H1 (cell line): ENCODE measurements around the genes PC, SYT12, ANKRD13D and PTPRCAP.

DNA sequence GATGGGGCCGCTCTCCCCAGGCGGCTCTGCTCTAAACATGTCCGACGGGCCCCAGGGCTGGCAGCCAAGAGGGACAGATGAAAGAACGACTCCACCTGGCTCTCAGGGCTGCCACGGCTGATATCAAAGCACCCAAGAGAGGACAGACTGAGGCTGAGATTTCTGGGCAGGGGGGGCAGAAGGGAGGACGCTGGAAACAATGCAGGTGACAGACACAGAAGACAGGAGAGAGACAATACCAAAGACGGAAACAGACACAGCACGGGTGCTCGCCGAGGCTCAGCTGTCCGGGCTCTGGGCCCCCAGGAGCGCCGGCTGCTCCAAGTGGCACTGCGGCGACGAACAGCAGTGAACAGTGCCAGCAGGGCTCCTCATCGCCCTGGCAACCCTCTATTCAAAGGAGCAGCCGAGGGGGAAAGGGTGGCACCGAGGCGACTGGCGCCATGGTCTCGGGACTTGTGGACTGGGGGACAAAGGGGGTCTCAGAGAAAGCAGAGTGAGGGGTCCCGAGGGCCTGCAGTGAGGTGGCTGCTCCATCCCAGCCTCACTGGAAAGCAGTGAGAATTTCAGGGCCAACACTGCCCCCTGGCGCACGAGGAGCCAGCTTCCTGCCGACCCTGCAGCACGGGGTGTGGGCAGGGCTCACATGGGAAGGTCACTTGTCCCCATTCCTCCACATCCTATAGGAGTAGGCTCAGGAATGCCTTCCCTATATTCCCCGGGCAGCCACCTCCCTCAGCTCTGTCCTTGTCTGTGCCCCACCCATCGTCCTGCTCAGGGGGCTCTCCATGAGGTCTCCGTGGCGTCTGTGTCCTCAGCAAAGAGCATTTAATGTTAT, 26.1 kb downstream of the LRFN4 start:
- RRBS, result no CpG with 5 or more reads among the region's 32 CpGs
CAGE:
- cytosol, long polyA plus RNA, result no peak
- long polyA plus RNA, result no peak
- nucleus, long polyA plus RNA, result no peak

GRCh38 chr11:66957956-66959031, at the start of gene PC:
Gene PC, minus strand, starts transcription at chr11:66958383.
- RRBS, result under 1% methylated on average over 12 of the region's 118 CpGs
CAGE:
- cytosol, long polyA plus RNA, result no peak
- long polyA plus RNA, result no peak
- nucleus, long polyA plus RNA, result no peak

- RRBS, result no CpG with 5 or more reads among the region's 8 CpGs
CAGE:
- cytosol, long polyA plus RNA, result no peak
- long polyA plus RNA, result no peak
- nucleus, long polyA plus RNA, result no peak
These were observed 4.1 kb upstream of the C11orf86 start for GRCh38 chr11:66970693-66971687.

GRCh38 chr11:66976033-66976712, 1.1 kb downstream of the C11orf86 start:
- RRBS, result no CpG with 5 or more reads among the region's 16 CpGs
CAGE:
- cytosol, long polyA plus RNA, result start-site peak on the plus strand at chr11:66976168-66976204, 12 reads
- long polyA plus RNA, result no peak
- nucleus, long polyA plus RNA, result no peak

- RRBS, result no CpG with 5 or more reads among the region's 8 CpGs
CAGE:
- cytosol, long polyA plus RNA, result no peak
- long polyA plus RNA, result no peak
- nucleus, long polyA plus RNA, result no peak
These were observed 706 bp upstream of the SYT12 start for GRCh38 chr11:67022306-67022549.

GRCh38 chr11:67022918-67023886, at the start of gene SYT12:
Gene SYT12, plus strand, starts transcription at chr11:67023134.
- RRBS, result 3% methylated on average over 51 of the region's 114 CpGs
CAGE:
- cytosol, long polyA plus RNA, result no peak
- long polyA plus RNA, result no peak
- nucleus, long polyA plus RNA, result no peak

GRCh38 chr11:67031826-67032555, 9.1 kb downstream of the SYT12 start:
- RRBS, result 78% methylated on average over 3 of the region's 23 CpGs
CAGE:
- cytosol, long polyA plus RNA, result no peak
- long polyA plus RNA, result no peak
- nucleus, long polyA plus RNA, result no peak

- RRBS, result under 1% methylated on average over 7 of the region's 25 CpGs
CAGE:
- cytosol, long polyA plus RNA, result no peak
- long polyA plus RNA, result no peak
- nucleus, long polyA plus RNA, result no peak
These were observed 1.2 kb downstream of the KDM2A start for GRCh38 chr11:67120181-67120797.

- RRBS, result 94% methylated on average over 2 of the region's 6 CpGs
CAGE:
- cytosol, long polyA plus RNA, result no peak
- long polyA plus RNA, result no peak
- nucleus, long polyA plus RNA, result no peak
These were observed 6.2 kb downstream of the GRK2 start for GRCh38 chr11:67272458-67272881.

DNA sequence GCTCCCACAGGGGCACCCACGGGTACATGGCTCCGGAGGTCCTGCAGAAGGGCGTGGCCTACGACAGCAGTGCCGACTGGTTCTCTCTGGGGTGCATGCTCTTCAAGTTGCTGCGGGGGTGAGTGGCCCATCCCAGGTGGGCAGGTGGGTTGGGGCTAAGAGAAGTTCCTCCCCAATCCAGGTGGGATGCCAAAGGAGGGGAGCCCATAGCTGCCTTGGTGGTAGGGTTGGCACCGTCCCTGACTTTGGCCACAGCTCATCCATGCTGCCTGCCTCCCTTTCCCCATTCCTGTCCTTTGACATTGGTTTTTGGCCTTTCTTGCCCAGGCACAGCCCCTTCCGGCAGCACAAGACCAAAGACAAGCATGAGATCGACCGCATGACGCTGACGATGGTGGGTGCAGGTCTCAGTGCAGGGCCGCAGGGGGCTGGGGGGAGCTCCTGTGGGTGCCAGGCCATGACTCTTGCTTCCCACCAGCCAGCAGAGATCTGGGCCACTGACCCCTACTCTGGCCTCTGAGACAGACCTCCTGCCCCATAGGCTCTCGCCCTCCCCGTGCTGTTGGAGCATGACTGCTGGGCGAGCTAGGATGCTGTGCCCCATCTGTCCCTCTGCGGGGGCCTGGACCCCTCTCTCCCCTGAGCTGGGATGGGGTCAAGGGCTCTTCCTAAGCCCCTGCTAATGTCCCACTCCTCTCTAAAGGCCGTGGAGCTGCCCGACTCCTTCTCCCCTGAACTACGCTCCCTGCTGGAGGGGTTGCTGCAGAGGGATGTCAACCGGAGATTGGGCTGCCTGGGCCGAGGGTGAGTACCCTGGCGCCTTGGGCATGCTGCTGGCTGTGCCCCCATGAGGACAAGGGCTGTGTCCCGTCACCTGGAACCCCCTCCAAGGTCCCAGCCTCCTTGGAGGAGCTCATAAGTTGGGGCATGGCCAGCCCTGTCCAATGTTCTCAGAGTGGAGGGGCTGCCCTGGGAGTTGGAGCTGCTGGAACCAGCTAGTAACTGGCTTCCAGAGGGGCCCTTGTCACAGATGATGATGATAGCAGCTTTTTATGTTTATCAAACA, 6.3 kb upstream of the ANKRD13D start:
- RRBS, result no CpG with 5 or more reads among the region's 24 CpGs
CAGE:
- cytosol, long polyA plus RNA, result no peak
- long polyA plus RNA, result no peak
- nucleus, long polyA plus RNA, result no peak

DNA sequence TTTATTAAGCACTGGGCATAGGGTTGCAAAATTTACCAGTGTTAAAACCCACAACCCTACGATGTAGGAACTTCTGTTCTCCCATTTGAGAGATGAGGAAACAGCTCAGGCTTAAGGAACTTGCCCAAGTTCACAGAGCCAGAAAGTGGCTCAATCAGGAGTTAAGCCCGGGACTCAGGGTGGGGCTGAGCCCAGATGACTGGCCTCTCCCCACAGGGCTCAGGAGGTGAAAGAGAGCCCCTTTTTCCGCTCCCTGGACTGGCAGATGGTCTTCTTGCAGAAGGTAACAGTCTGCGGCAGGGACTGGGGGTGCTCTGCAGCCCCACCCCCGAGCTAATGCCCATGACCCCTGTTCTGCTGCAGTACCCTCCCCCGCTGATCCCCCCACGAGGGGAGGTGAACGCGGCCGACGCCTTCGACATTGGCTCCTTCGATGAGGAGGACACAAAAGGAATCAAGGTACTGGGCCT, 5.6 kb upstream of the ANKRD13D start:
- RRBS, result no CpG with 5 or more reads among the region's 13 CpGs
CAGE:
- cytosol, long polyA plus RNA, result no peak
- long polyA plus RNA, result no peak
- nucleus, long polyA plus RNA, result no peak

DNA sequence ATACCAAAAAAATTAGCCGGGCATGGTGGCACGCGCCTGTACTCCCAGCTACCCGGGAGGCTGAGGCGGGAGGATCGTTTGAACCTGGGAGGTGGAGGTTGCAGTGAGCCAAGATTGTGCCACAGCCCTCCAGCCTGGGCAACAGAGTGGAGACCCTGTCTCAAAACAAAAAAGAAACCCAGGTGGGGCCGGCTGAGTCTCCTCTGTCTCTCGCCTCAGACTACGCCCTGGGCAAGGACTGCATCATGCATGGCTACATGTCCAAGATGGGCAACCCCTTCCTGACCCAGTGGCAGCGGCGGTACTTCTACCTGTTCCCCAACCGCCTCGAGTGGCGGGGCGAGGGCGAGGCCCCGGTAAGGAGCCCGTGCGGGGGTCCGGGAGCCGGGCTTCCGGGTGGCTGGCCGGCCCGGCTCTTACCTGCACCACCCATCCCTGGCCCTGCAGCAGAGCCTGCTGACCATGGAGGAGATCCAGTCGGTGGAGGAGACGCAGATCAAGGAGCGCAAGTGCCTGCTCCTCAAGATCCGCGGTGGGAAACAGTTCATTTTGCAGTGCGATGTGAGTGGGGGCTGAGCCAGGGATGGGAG, 4.4 kb upstream of the ANKRD13D start:
- RRBS, result no CpG with 5 or more reads among the region's 30 CpGs
CAGE:
- cytosol, long polyA plus RNA, result no peak
- long polyA plus RNA, result no peak
- nucleus, long polyA plus RNA, result no peak

DNA sequence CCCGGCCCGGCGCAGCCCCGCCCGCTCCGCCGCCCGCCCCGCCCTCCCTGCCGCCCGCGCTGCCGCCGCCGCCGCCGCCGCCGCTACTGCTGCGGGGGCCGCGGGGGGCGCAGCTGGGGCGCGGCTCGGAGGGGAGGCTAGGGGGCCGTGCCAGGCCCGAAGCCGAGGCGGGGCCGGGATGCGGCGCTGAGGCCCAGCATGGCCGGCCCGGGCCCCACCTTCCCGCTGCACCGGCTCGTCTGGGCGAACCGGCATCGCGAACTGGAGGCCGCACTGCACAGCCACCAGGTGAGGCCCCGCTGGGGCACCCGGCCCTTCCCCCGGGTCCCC, at the start of gene ANKRD13D:
Gene ANKRD13D, plus strand, starts transcription at position 41 of the 330 bp plus-strand sequence.
- RRBS, result 2% methylated on average over 7 of the region's 46 CpGs
CAGE:
- cytosol, long polyA plus RNA, result no peak
- long polyA plus RNA, result no peak
- nucleus, long polyA plus RNA, result no peak

- RRBS, result no CpG with 5 or more reads among the region's 1 CpG
CAGE:
- cytosol, long polyA plus RNA, result no peak
- long polyA plus RNA, result no peak
- nucleus, long polyA plus RNA, result no peak
These were observed 2.5 kb upstream of the POLD4 start for GRCh38 chr11:67355800-67356192.

GRCh38 chr11:67372816-67373388, 496 bp downstream of the CLCF1 start:
- RRBS, result under 1% methylated on average over 54 of the region's 78 CpGs
CAGE:
- cytosol, long polyA plus RNA, result no peak
- long polyA plus RNA, result no peak
- nucleus, long polyA plus RNA, result no peak

DNA sequence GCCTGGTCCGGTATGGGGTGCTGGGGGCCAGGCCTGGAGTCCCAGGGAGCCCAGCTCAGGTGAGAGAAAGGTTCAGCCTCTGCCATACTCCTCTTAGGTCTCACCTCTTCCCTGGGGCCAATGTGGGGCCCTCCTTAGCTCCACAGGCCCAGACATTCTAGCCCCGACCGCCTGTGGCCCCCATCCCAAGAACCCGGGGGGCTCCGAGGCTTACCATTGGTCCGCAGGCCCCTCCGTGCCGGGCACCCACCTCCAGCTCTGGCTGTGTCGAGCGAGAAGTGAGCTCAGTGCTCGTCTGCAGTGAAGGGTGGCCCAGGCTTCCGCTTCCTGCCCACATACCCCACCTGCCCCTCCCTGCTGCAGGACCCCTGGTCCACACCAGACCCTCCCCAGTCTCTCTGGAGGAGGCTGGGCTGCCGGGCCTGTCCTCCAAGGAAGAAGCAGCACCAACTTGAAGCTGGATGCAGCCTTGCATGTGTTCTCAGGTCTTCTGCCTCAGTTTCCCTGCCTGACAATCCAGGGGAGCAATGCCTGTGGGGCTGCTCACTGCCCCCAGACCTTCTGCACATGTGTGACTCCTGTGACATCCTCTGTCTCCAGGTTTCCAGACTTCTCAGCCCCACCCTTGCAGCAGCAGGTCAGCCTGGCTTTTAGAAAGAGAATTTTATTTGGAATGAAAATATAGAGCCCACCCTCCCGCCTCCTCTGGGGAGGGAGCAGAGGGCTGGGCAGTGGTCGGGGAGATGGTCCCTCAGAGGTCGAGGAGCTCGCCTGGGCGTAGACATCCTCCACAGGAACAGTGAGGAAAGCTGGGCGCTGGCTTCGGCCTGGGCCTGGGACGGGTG, at the start of gene PTPRCAP:
Gene PTPRCAP, minus strand, starts transcription at position 280 of the 845 bp plus-strand sequence.
- RRBS, result 93% methylated on average over 5 of the region's 21 CpGs
CAGE:
- cytosol, long polyA plus RNA, result no peak
- long polyA plus RNA, result no peak
- nucleus, long polyA plus RNA, result no peak

GRCh38 chr11:67440421-67441569, 2.5 kb downstream of the CORO1B start:
- RRBS, result no CpG with 5 or more reads among the region's 29 CpGs
CAGE:
- cytosol, long polyA plus RNA, result no peak
- long polyA plus RNA, result no peak
- nucleus, long polyA plus RNA, result no peak

DNA sequence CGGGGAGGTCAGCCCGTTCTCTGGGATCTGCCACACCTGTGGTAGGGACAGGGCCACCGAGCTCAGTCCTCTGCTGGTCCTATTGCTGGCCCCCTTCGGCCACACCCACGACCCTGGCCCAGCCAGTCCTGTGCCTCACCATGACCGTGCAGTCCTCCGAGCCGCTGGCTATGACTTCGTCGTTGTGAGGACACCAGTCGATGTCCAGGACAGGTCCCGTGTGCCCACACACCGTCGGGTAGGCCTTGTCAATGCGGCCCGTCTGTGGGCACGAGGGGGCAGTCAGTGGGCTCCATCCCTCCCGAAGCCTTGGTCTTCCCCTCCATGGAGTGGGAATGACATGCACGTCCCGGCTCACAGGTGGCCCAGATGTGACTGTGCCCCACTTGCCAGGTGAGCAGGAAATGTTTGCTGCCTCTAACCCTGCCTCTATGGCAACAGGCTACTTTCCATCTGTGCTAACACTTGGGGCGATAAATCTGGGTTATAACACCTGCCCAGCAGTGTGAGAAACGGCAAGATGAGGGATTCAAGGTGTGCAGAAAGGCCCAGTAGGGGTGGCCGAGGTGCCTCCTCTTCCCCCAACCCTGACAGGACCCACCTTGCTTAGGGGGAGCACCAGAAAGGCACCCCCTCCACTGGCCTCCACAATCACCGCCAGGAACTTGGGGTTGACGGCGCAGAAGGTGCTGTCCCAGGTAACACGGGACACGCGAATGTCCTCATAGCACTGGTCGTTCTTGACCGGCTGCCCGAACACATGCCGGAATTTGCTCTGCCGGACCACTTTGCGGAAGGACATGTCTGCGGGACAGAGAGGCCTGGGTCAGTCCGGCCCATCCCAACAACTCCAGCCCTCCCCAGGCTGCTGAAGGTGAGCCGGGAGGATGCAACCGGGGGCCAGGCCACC, 1.2 kb downstream of the CORO1B start:
- RRBS, result 91% methylated on average over 5 of the region's 39 CpGs
CAGE:
- cytosol, long polyA plus RNA, result no peak
- long polyA plus RNA, result no peak
- nucleus, long polyA plus RNA, result no peak

DNA sequence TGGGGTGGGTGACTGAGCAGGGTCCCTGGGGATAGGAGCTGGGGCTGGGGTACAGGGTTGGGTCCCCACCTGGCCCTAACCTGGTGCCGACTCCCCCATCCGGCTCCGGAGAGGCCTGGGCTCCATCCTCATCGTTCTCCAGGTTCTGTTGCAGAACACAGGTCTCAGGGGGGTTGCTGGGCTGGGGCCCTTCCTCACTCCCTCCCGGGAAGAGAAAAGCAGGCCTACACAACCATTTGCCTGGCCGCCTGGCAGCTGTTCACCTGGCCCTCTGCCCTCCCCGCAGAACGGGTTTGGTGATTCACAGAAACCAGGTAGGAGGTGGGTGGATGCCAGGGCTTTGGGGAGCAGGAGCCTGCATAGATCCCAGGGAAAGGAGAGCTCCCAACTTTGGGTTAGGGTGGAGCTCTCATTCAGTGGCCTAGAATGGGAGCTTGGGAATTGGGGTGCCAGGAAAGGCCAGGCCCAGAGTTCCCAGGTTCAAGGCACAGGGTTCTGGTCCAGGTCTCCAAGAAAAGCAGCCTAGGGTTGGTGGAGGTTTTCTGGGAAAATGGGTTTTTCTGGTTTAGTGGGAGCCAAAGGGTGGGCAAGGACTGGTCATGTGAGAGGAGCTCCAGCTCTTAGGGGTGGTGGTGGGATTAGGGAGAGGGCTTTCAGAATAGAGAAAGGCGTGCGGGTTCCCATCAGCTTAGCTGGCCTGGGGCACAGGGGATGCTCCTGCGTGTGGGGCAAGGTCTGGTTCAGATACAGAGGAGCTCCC, 923 bp downstream of the TMEM134 start:
- RRBS, result 73% methylated on average over 3 of the region's 11 CpGs
CAGE:
- cytosol, long polyA plus RNA, result no peak
- long polyA plus RNA, result no peak
- nucleus, long polyA plus RNA, result no peak

DNA sequence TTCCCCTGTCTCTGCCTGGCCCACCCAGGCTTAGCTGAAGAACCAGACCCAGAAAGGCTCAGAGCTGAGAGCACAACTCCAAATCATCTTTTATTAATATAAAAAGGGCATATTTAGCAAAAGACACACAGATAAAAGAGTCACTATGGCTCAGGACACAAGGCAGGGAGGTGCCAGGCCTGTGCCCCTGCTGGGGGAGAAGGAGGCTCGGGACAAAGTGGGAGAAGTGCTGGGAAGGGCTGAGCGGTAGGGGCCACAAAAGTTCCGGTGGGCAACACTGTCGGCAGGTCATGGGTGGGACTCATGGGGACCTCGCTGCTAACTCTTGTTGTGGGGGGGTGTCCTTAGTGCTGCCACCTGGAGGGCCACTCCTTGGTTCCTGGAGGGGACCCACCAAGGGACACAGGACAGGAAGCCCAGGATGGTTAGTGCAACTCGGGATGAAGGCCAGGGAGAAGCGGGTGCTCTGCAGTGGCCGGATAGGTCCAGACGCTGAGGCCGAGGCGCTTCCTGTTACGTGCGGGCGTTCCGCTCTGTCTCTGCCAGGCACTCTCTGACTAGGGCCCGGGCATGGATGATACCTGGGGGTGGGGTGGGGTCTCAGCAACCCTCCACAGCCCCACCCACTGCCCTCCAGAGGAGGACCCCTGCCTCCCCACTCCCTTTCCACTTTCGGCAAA, 1.4 kb downstream of the CDK2AP2 start:
- RRBS, result 96% methylated on average over 4 of the region's 17 CpGs
CAGE:
- cytosol, long polyA plus RNA, result no peak
- long polyA plus RNA, result no peak
- nucleus, long polyA plus RNA, result no peak